Ovary (tissue), 7 donors: ENCODE results near the genes TRUB1 and PNLIPRP3.

GRCh38 chr10:114428102-114428356 lies 23.7 kb upstream of the AFAP1L2 start:
- PRO-cap, 7 experiments: no peak in any of the 7 experiments
- RAMPAGE, long total RNA, 2 experiments: no peak in any of the 2 experiments

DNA sequence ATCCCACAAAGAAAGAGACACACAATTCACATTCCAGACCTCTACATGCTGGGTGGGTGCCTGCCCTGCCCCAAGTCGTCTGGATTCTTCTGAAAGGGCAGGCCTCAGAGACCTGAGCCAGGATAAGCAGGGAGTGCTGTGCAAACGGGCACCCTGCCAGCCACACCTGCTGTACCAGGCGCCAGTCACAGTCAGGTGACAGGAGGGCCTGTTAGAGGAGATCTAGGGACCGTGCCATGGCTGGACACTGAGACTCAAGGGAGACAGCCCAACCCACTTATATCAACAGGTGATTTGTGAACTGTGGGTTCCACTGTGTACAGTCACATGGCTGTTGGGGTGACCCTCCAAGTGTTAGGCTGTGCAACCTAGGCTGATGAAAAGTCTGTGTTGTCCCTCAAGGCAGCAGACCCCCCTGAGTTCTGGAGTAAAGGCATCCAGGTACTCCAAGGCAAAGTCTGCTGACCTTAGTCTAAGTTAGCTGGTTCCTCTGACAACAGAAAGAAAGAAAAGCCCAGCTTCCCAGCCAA lies 103.2 kb upstream of the AFAP1L2 start:
- PRO-cap, 7 experiments: no peak in any of the 7 experiments
- RAMPAGE, long total RNA, 2 experiments: no peak in any of the 2 experiments

DNA sequence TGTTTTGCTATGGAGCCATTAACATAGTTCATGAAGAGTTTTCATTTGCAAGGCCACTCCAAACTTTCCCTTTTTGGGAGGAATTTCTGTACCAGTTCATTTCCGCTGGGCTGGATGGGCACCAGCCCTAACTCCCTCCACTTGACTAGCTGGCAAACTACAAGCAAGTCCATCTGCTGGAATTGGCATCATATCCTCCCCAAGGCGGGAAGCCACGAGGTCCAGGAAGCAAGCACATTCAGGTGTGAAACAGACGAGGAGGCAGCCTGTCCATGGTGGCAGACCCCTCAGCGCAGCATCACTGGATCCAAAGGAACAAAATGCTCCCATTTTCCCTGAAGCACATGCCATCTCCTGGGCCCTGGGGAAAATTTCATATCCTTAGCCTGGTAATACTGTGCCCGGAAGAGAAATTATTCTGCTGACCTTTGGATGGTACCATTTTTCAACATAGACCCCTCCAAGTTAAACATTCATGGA lies 125.8 kb downstream of the ABLIM1 start:
- PRO-cap, 7 experiments: no peak in any of the 7 experiments
- RAMPAGE, long total RNA, 2 experiments: no peak in any of the 2 experiments

GRCh38 chr10:114631223-114632559 lies 26.4 kb downstream of the ABLIM1 start:
- PRO-cap, 7 experiments: peak in 4 of 7 experiments; most common plus-strand start chr10:114631994 (in 4); most common minus-strand start chr10:114631869 (in 2)
- RAMPAGE, long total RNA, 2 experiments: start-site peak on the minus strand in 1 of 2 experiments, at chr10:114632032-114632135 at its widest, 254 reads per replicate

- PRO-cap, 7 experiments: no peak in any of the 7 experiments
- RAMPAGE, long total RNA, 2 experiments: no peak in any of the 2 experiments
Observed at GRCh38 chr10:114661091-114661948, 3.2 kb upstream of the ABLIM1 start.

DNA sequence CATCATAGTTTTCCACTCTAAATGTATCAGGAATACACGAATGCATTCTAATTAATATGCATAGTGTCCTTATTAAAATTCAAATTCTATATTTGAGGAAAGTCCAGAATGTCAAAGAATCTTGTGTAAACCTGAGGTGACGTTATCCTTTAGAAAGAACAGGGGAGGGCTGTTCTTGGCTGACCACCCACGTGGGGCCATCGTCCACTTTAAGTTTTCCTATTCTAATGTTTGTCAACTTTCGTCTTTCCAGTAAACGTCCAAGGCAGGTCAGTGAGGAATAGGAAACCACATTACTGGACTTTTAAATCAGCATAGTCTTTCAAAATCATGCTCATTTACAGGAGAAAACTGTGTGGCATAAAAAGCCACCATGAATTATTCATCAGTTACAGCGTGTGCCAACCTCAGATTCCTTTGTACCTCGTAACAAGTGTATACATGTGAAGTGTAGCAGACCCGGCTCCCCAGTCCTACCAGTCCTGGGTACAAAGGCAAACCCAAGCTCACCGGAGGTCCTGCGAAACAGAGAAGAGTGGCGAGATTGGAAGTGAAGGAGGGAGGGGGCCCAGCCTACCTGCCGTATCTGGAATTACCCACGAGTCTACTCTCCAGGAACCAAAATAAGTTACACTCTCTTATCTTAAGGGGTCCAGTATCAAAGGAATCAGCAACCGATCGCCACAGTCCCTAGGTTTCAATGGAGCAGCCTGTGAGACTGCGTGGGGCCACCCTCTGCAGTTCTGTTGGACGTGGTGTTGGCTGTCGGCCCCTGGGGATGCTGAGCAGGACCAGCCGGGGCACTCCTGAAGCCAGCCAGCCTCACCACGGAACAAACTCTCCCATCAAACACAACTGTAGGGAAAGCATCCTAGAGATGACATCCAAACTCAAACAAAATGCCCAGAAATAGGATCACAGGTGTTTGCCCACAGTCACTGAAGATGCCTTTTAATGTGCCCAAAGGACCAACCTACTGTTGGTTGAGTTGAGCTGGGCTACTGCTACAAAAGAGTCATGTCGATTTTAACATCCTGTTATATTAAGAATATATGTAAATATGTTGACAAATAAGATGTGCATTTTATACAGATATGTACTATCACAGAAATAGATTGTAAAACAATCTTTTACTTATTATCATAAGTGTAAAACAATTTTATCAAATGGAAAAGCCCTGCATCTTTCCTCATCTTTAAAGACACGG lies 25.4 kb upstream of the ABLIM1 start:
- PRO-cap, 7 experiments: peak in 1 of 7 experiments; most common plus-strand start position 470 of the sequence (in 1)
- RAMPAGE, long total RNA, 2 experiments: no peak in any of the 2 experiments

DNA sequence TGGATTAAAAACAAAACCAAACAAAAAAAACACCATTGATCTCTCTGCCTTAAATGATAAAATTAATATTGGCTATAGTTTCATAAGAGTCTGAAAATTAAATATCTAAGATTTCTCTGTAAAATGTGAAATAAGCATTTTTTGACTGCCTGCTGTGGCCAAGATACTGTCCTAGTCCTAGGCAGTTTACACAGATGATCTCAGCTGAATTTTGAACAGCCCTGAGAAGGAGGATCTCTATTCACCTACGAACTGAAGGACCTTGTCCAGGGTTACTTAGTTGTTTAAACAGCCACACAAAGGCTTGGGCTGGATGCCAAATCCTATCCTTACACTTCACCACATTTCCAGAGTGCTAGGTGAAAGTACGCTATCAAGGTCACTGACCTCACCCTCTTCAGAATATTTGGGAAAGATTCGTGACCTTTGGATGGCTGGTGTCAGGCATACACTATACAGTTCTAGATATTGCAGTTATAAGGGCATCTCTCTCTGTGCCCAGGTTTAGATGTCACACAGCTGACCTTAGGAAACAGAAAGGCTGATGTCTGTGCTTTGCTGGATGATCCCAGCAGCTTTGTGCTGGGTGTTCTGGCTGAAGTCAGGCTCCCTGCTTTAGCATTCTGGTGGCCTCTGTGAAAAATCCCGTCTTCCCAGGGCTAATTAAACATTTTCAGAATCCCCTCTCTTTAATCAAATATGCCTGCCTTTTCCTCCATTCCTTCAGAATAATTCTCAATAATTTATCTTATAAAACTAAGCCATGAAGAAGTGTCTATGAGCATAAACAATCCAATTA lies 61.2 kb upstream of the ABLIM1 start:
- PRO-cap, 7 experiments: no peak in any of the 7 experiments
- RAMPAGE, long total RNA, 2 experiments: no peak in any of the 2 experiments

DNA sequence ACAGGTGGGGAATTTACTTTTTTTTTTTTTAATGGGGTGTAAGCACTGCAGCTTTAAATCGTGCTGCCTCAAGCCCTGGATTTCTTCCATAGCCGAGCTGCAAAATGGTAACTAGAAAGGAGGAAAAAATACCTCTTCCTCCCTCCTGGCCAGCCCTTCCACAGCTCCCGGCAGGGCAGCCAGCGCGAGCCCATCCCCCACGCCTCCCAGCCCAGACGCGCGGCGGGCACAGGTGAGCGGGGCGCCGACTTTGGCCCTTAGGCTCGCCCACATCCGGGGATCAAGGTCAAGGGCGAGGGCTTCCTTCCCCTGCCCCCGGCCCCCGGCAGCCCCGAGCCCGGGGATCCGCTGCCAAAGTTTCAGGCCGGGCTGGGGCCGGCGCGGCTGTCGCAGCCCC lies 54.0 kb upstream of the FHIP2A start:
- PRO-cap, 7 experiments: peak in 2 of 7 experiments; most common plus-strand start position 214 of the sequence (in 2)
- RAMPAGE, long total RNA, 2 experiments: no peak in any of the 2 experiments

DNA sequence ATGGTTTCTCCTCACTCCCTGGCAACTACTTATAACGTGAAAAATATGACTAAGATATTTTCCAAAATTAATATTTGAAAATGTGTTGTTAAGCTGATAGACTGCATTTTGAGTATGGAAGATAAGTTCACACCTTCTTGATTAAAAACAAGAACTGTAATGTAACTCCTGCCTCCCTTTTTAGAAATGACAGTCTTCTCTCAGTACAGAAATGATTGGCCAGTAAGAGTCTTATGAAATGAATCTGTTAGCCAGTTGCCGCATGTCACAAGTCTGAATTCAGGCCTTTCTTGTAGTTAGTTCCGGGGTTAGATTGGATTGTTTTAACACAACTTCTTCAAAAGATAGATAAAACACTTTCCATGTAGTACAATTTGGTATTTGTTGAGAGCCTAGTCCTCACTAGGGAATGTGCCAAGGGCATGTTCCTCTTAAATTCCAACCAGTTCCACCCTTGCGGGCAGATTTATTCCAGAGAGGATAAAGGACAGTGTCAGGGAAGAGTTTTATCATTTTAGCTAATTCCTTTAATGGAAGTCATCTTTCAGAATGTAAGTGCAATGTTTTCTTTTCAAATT lies 3.9 kb downstream of the FHIP2A start:
- PRO-cap, 7 experiments: no peak in any of the 7 experiments
- RAMPAGE, long total RNA, 2 experiments: no peak in any of the 2 experiments

GRCh38 chr10:114833063-114833600 lies 11.6 kb downstream of the FHIP2A start:
- PRO-cap, 7 experiments: no peak in any of the 7 experiments
- RAMPAGE, long total RNA, 2 experiments: no peak in any of the 2 experiments

DNA sequence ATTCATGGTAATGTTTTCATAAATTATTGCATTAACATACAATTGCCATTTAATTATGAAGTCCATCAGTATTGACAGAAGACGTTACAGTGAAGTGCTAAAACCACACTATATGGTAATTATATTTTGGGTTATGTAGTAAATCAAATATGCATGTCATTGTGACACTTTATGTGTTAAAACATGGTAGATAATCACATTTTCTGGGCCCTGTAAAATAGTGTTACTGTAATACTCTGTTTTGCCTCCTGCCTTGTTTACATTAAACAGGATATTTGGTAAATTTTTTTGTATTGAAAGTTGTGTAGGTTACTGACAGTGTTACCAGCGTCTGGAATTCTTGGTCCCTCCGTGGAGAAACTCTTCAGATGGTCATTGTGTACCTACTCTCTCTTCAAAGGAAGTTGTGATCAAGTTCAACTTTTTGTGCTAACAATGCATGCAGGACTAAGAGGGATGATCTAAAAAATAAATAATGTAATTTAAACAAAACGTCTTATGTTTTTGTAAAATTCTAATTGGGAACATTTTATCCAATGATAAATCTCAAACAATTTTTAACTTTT lies 42.7 kb downstream of the FHIP2A start:
- PRO-cap, 7 experiments: no peak in any of the 7 experiments
- RAMPAGE, long total RNA, 2 experiments: no peak in any of the 2 experiments

DNA sequence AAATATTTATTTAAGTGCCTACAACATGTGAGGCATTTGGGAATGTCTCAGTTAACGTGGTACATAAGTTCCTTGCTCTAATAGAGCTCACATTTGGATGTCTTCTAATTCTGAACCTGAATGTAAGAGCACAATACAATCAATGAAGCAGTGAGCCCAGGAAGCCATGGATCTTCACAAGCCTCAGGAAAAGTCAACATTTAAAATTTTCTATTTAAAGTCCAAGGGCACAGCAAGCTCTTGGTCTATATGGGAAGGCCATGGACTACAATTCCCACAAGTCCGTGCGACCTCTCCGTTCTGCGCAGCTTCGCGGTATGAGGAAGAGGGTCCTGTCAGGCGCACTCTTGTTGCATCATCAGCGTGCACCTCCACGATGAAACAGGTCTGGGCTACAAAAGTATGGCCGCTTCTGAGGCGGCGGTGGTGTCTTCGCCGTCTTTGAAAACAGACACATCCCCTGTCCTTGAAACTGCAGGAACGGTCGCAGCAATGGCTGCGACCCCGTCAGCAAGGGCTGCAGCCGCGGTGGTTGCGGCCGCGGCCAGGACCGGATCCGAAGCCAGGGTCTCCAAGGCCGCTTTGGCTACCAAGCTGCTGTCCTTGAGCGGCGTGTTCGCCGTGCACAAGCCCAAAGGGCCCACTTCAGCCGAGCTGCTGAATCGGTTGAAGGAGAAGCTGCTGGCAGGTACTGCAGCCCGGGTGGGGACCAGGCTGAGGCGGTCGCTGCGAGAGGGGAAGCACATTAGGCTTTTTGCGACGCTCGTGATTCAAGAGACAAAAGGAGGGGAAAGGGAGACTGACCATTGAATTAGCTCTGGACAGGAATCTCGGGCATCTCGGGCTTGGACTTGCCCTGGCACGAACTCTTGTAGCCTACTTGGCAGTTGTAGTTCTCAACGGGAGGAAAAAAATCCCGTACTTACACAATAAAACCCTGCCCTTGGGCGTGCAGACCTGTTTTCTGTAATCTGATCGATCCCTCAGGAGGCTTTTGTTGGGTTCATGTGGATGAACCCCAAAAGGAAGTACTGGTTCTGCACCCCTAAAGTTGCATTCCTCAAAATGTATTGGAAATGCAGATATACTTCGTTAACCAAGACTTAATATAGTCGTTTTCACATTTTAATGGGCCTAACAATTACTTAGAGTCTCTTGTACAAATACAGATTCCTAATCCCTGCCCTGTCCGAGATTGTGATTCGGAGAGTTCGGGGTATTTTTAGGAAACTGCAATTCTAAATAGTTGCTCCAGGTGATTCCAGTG lies at the start of gene TRUB1:
Gene TRUB1 (plus strand): TSS at position 344 of the 1,267 bp plus-strand sequence.
- PRO-cap, 7 experiments: peak in 7 of 7 experiments; most common plus-strand start position 376 of the sequence (in 5); most common minus-strand start position 273 of the sequence (in 1)
- RAMPAGE, long total RNA, 2 experiments: start-site peak on the plus strand in 2 of 2 experiments, centred at positions 386 to 389 of the sequence, 248 to 527 reads per replicate

GRCh38 chr10:115001393-115002422 lies 63.7 kb downstream of the TRUB1 start:
- PRO-cap, 7 experiments: peak in 6 of 7 experiments; most common plus-strand start chr10:115001853 (in 1); most common minus-strand start chr10:115001814 (in 6)
- RAMPAGE, long total RNA, 2 experiments: no peak in any of the 2 experiments

- PRO-cap, 7 experiments: no peak in any of the 7 experiments
- RAMPAGE, long total RNA, 2 experiments: no peak in any of the 2 experiments
Observed at GRCh38 chr10:116167464-116167735, 105.6 kb downstream of the GFRA1 start.

DNA sequence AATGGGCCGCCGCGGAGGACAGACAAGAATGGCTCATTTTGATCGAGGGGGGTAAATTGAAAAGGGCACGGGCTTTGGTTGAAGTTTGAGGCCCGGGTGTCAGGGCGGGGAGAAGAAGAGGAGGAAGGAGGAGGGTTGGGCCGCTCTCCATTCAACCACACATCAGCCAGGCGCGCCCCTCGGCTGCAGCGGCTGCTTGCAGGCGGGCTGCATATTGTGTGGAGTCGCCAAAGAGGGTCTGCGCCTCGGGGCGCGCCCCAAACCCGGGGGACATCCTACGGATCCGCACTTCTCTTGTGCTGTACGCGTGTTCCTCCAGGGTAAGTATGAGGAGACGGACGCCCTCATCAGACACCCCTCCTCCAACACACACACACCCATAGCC lies 1.4 kb upstream of the GFRA1 start:
- PRO-cap, 7 experiments: peak in 4 of 7 experiments; most common minus-strand start position 328 of the sequence (in 3)
- RAMPAGE, long total RNA, 2 experiments: no peak in any of the 2 experiments

DNA sequence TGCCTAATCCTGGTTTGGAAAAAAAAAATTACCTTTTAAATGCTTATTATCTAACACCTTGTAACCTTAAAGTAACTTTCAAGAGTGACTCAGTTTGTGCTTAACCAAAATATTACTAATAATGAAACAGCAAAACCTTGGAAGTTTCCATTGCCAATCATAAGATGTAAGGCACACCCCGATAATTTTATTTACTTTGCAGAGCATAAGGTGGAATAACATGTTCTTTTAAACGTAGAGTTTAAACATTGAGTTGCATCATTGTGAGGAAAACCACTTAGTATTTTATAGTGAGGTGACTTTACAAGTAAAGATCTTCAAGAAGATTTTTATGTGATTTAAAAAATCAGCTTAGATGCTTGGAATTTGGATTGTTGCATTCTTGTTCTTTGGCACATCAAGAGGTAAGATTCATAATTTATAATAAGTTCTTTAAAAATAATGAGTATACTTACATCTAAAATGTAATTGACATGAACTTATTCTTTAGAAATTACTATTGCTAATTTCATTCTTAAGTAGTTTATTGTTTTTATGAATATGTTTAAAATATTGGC lies at the start of gene PNLIPRP3:
Gene PNLIPRP3 (plus strand): TSS at position 190 of the 557 bp plus-strand sequence.
- PRO-cap, 7 experiments: no peak in any of the 7 experiments
- RAMPAGE, long total RNA, 2 experiments: no peak in any of the 2 experiments

GRCh38 chr10:116688290-116688489 lies 18.4 kb upstream of the C10orf82 start:
- PRO-cap, 7 experiments: no peak in any of the 7 experiments
- RAMPAGE, long total RNA, 2 experiments: no peak in any of the 2 experiments

DNA sequence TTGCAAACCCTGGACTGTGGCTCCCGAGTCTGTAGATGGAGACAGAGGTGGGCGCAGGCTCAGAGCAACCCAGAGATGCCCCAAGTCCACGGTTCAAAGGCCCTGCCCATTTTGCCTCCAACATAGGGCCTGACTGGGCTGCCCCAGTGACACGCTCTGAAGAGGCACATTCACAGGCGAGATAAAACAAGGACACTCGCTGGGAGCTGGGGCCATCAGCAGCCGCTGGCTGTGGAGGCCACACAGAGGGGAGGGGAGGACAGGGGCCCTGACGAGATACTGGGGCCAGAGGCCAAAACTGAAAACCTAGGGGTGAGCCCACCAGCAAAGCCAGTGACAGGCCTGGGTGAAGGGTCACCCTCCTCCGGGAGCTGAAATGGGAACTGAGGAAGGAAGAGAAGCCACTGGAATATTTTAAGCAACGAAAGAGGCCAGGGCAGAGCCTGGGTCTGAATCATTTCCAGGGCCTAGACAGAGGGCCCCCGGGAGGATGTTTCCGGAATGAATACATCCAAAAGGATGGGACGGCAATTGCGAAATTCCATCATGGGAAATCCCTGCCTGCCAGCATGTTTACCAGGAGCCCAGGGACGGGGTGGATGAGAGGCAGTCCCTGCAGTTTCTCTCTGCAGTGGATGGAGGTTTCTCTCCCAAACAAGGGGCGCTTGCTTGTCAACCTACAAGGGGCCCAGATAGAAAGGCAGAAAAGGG lies 28.9 kb upstream of the HSPA12A start:
- PRO-cap, 7 experiments: peak in 3 of 7 experiments; most common plus-strand start position 579 of the sequence (in 3)
- RAMPAGE, long total RNA, 2 experiments: no peak in any of the 2 experiments

- PRO-cap, 7 experiments: no peak in any of the 7 experiments
- RAMPAGE, long total RNA, 2 experiments: no peak in any of the 2 experiments
Observed at GRCh38 chr10:116836081-116836597, 13.2 kb upstream of the ENO4 start.

- PRO-cap, 7 experiments: no peak in any of the 7 experiments
- RAMPAGE, long total RNA, 2 experiments: no peak in any of the 2 experiments
Observed at GRCh38 chr10:116847780-116848880, 1.2 kb upstream of the ENO4 start.